Measurements from ENCODE around the gene CCDC124.

- RRBS: no CpG with 5 or more reads among the region's 4 CpGs
Measured at GRCh38 chr19:17482653-17483380, 12.5 kb downstream of the SLC27A1 start.

DNA sequence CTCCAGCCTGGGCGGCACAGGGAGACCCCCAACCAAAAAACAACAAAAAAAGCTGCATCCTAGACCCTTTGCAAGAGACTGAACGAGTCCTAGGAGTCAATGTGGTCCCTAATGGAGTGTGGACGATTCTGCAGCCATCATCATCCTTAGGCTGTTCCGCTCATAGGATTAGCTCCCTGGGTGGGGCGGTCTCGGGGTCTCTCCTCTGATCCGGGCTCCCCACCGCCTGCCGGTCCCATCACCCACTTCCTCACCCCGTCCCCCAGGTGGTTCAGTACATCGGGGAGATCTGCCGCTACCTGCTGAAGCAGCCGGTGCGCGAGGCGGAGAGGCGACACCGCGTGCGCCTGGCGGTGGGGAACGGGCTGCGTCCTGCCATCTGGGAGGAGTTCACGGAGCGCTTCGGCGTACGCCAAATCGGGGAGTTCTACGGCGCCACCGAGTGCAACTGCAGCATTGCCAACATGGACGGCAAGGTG lies 14.4 kb upstream of the PGLS start:
- RRBS: 85% methylated on average over 5 of the region's 33 CpGs

- RRBS: 2% methylated on average over 13 of the region's 46 CpGs
Measured at GRCh38 chr19:17932793-17933477, at the start of gene CCDC124. TSS of gene CCDC124 (plus strand) at chr19:17933015.

DNA sequence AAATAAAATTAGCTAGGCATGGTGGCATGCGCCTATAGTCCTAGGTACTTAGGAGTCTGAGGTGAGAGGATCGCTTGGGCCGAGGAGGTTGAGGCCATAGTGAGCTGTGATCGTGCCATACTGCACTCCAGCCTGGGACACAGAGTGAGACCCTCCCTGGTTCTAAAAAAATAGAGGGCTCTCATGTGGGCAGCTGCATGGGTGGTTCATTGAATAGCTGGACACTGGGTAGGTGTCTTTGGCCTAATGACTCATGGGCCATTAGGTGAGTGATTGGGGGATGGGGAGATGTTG lies 6.7 kb upstream of the PIK3R2 start:
- RRBS: no CpG with 5 or more reads among the region's 4 CpGs

GRCh38 chr19:18155316-18156226 lies 2.6 kb downstream of the PIK3R2 start:
- RRBS: 83% methylated on average over 11 of the region's 51 CpGs

DNA sequence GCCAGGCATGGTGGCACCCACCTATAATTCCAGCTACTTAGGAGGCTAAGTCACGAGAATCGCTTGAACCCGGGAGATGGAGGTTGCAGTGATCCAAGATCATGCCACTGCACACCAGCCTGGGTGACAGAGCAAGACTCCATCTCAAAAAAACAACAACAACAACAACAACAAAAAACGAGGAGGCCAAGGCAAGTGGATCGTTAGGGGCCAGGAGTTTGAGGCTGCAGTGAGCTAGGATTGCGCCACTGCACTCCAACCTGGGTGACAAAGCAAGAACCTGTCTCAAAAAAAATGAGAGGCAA lies 5.3 kb downstream of the PIK3R2 start:
- RRBS: no CpG with 5 or more reads among the region's 6 CpGs

DNA sequence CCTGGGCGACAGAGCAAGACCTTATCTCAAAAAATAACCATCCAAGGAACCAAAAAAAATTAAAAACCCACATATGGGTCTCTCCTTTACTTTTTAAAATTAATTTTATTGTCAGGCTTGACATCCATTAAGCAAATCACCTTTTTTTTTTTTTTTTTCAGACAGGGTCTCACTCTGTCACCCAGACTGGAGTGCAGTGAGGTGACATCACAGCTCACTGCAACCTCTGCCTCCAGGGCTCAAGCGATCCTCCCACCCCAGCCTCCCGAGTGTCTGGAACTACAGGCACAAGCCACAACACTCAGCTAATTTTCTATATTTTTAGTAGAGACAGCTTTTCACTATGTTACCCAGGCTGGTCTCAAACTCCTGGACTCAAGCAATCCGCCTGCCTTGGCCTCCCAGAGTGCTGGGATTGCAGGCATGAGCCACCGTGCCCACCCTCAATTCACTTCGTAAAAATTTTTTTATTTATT lies 9.3 kb downstream of the IFI30 start:
- RRBS: no CpG with 5 or more reads among the region's 6 CpGs

- RRBS: no CpG with 5 or more reads among the region's 12 CpGs
Measured at GRCh38 chr19:18186565-18187222, 6.3 kb upstream of the MPV17L2 start.

DNA sequence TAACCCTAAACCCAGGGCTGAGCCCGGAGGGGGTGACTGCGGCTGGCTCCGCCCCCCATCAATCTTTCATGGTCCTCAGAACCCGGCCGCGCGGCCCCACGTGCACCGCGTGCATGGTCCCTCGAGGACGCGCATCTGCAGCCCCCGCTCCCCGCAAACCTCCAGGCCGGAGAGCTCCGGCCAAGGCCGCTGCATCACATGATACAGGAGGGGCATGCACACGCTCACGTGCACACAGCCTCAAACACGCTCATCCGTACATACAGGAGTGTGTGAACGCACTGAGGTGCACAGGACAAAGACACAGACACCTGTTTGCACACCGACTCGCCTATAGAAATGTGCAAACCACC lies 850 bp downstream of the RAB3A start:
- RRBS: 2% methylated on average over 4 of the region's 25 CpGs

DNA sequence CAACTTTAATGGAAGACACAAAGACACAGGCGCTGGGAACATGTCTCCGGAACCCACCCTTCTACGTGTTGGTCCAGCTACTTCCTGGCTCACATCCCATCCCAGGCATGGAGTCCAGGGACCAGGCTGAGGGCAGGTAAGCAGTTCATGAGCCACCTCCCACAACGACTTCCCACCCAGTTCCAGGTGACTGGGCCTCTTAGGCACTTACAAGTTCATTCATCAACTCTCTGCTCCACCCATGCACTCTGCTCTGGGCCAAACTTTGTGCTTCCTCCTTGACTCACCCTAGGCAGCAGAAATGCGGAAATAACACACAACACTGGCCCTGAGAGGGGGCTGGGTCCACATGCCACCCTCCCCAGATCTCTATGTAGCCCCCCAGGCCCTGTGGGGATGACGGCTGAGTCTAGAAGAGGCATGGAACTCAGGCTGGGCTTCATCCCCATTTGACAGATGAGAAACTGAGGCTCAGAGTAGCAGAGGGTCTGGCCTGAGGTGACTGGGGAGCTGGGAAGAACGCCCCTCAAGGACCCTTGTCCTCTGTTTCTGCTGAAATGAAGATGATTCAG lies 20.5 kb downstream of the IQCN start:
- RRBS: no CpG with 5 or more reads among the region's 7 CpGs

- RRBS: no CpG with 5 or more reads among the region's 10 CpGs
Measured at GRCh38 chr19:18273519-18273960, 712 bp downstream of the IQCN start.

- RRBS: 98% methylated on average over 5 of the region's 28 CpGs
Measured at GRCh38 chr19:18286975-18287851, 5.8 kb upstream of the JUND start.

DNA sequence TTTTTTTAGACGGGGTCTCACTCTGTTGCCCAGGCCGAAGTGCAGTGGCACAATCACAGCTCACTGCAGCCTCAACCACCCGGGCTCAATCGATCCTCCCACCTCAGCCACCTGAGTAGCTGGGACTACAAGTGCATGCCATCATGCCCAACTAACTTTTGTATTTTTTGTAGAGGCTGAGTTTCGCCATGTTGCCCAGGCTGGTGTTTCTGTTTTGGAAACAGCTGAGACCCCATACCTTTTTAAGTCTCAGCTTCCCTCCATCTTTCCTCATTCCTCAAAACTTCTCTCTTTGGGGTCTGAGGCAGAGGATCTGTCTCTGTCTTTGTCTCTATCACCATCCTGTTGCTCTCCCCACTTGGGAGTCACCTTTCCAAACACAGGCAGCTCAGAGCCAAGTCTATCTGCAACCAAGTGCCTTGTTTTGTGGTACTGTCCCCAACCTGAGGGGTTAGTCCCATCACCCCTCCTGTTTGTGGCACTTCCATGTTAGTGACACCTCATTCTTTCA lies 3.5 kb downstream of the GDF15 start:
- RRBS: no CpG with 5 or more reads among the region's 5 CpGs

DNA sequence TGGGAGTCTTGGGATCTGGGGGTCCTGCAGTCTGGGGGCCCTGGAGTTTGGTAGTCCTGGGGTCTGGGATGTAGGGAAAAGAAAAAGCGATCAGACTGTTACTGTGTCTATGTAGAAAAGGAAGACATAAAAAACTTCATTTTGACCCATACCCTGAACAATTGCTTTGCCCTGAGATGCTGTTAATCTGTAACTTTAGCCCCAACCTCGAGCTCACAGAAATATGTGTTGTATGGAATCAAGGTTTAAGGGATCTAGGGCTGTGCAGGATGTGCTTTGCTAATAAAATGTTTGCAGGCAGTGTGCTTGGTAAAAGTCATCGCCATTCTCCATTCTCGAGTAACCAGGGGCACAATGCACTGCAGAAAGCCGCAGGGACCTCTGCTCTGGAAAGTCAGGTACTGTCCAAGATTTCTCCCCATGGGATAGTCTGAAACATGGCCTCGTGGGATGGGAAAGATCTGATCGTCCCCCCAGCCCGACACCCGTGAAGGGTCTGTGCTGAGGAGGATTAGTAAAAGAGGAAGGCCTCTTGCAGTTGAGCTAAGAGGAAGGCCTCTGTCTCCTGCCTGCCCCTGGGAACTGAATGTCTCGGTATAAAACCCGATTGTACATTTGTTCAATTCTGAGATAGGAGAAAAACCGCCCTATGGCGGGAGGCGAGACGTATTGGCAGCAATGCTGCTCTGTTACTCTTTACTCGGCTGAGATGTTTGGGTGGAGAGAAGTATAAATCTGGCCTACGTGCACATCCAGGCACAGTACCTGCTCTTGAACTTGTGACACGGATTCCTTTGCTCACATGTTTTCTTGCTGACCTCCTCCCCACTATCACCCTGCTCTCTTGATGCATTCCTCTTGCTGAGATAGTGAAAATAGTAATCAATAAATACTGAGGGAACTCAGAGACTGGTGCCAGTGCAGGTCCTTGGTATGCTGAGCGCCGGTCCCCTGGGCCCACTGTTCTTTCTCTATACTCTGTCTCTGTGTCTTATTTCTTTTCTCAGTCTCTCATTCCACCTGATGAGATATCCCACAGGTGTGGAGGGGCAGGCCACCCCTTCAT lies 5.3 kb upstream of the LRRC25 start:
- RRBS: no CpG with 5 or more reads among the region's 20 CpGs

GRCh38 chr19:18434127-18434714 lies 3.7 kb downstream of the ISYNA1 start:
- RRBS: 13% methylated on average over 4 of the region's 21 CpGs

DNA sequence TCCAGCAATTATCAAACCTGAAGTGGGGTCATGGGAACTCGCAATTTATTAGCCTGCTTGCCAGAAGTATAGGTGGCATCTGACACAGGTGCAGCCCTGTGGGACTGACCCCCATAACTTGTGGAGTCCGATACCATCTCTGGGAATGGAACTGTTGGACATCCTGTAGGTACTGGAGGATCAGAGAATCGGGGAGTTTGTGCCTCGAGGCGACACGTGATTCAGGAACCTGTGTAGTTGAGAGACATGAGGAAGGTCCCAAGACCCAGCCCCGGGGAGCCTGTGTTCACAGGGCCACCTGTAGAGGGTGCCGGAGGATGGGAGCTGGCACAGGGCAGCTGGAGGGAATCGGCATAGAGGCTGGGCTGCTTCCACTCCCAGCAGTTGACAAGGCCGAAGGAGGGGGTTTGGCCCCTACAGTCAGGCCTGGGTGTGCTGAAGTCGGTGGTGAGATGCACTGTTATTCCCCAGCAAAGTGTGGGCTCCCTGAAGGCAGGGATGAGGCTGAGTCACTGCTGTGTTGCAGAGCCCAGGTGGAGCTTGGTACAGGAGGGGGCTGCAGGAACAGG lies 2.4 kb upstream of the ISYNA1 start:
- RRBS: 0% methylated on average over 1 of the region's 11 CpGs

- RRBS: no CpG with 5 or more reads among the region's 15 CpGs
Measured at GRCh38 chr19:18464299-18465050, 26.5 kb upstream of the ISYNA1 start.

- RRBS: no CpG with 5 or more reads among the region's 6 CpGs
Measured at GRCh38 chr19:18472639-18473148, 34.8 kb upstream of the ISYNA1 start.

DNA sequence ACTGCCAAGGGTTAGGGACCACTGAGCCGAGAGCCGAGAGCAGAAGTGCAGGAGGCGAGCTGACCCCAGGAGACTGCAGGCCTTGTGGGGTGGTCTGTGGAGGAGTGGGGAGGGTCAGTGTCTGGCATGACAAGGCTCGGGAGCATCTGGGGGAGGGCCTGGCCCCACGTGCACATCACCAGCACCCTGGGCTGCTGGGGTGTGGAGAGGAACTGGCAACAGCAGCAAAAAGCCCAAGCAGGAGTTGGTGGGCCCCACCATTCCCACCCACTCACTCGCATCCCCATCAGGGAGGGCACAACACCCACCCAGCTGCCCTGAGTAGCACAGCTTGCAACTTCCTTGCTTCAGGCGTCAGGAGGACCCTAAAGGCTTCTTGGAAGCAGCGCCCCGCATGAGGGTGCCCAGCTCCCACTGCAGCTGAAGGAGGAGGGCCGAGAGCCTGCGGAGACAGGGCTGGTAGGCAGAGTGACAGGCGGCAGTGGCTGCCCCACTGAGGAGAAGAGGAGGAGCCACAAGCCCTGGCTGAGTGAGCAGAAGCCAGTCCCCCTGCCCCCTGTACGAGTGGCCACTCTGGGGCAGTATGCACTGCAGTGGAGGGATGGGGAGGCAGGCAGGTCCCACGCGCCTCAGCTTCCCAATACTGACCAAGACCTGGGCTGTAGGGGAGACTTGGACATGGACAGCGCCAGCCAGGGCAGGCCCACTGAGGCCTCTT lies 26.6 kb downstream of the ELL start:
- RRBS: no CpG with 5 or more reads among the region's 16 CpGs

GRCh38 chr19:18576538-18577471 lies 5.1 kb downstream of the UBA52 start:
- RRBS: no CpG with 5 or more reads among the region's 19 CpGs

Data from GM12892 (cell line).